Pulmonary lymph node (tissue), 1 donor: ENCODE results near the genes PGM3, ME1 and MRAP2.

DNA sequence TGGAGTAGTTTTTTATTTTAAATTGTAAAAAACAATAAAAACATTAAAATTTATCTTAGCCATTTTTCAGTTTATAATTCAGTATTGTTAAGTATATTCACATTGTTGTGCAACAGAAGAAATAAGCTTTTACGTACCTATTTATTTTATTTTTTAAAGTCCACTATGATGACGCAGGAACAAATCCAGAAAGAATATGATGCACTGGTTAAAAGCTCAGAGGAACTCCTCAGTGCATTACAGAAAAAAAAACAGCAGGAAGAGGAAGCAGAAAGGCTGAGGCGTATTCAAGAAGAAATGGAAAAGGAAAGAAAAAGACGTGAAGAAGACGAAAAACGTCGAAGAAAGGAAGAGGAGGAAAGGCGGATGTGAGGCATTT lies 140.8 kb downstream of the MYO6 start:
- PRO-cap, result no peak

DNA sequence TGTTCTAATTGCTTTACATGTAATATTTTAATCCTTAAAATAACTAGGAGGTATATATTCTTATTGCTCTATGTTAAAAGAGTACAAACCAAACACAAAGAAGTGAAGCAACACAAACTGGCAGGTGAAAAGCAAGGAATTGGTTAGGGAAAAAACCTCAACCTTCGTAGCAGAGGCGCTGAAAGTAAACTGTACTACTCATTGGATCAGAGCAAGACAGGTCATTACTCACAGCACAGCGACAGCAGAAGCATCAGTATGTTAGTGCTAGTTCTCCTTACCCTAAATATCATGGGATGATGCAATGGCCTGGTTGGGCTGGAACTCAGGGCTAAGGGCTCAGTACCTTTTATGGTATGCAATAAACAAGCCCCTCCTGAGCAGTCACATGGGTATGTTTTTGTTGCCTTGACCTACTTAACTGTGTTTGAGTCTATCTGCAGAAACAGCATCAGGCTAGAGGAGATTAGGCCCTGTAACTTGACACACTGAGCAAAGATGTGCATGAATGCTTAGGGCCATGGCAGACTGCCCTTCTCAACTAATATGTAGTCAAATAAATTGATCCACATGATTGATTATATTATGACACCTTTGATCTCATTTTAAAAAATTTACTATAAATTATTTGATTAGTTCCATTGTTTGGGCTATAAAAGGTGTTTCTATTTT lies 369.4 kb upstream of the IMPG1 start:
- PRO-cap, result no peak

- PRO-cap, result no peak
These were observed 184.2 kb downstream of the MEI4 start for GRCh38 chr6:77836945-77837597.

GRCh38 chr6:78997322-78997945 lies 80.6 kb downstream of the PHIP start:
- PRO-cap, result no peak

GRCh38 chr6:79559574-79560380 lies 22.5 kb upstream of the LCA5 start:
- PRO-cap, result no peak

DNA sequence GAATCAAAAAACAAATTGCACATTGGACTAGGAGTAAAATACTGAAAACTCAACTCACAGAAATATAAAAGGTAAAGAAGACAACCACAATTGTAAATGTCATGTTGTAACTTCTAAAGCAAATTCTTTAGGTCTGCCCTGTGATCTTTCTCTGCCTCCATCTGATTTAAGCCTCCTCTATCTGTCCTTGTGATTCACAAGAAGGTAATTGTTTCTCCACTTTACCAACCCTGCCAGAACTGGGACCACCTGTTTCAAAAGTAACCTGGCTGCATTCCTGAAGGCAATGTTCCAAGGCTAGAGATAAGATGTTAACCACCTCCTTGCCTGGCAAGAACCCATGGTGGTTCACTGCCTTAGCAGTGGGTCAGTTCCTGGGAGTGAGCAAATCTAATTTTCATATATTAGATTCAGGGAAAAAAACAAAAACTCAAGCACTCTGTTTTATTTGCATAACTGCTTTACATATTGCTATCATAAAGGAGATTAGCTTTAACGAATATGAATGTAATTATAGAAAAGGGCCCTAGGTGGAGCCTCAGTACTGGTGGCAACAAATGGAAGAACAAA lies 33.3 kb upstream of the LCA5 start:
- PRO-cap, result no peak

DNA sequence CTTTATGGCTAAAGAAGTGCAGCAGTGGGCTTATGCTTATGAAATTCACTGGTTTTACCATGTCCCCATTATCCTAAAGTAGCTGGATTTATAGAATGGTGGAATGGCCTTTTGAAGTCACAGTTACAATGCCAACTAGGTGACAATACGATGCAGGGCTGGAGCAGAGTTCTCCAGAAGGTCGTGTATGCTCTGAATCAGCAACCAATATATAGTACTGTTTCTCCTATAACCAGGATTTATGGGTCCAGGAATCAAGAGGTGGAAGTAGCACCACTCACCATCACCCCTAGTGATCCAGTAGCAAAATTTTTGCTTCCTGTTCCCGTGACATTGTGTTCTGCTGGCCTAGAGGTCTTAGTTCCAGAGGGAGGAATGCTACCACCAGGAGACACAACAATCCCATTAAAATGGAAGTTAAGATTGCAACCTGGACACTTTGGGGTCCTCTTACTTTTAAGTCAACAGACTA lies 283.2 kb downstream of the BCKDHB start:
- PRO-cap, result no peak

DNA sequence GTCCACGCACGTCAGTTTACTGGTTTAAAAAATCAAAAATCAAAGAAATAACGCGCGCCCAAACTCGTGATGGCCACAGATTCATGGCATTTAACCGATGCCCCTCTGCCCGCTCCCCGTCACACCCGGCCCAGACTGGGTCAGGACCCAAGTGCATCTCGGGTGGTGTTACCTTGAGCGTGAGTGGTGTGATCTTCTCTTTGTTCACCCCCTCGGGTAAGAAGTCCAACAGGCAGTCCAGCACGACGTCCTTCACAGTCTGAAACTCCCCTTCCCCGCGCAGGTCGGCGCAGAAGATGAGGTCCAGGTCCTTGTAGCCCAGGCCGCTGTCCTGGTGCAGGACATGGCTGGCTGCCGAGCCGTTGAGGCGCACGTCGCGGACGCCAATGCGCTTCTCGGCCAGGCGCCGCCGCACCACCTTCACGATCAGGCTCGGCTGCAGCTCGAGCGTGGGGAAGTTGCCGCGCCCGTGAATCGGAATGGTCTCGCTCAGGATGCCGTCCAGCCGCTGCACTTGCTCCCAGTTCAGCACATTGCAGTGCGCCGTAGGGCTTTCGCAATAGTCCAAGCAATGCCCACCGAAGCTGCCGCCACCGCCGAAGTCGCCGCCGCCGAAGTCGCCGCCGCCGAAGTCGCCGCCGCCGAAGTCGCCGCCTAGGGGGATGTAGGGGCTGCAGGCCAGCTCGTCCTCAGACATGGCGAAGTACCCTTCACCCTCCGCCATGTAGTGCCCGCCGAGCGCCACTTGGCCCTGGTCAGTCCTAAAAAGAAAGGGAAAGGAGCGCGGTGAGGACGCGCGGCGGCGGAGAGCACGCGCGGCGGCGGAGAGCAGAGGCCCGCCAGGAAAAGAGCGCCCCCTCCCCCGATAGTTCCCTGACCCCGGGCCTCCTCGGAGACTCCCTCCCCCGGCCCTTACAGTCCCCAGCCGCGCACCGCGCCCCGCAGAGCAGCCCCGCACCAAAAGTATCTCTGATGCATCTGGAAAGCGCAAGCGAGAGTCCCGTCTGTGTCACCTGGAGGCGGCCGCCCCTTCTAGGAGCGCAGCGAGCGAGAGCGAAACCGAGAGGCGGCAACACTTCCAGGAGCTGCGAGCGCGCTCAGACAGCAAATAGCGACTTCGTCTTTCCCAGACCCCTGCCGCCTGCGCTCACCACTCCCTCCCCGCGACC lies 679 bp downstream of the TENT5A start:
- PRO-cap, result no peak

GRCh38 chr6:81754363-81754713 lies 1.9 kb upstream of the TENT5A start:
- PRO-cap, result no peak

DNA sequence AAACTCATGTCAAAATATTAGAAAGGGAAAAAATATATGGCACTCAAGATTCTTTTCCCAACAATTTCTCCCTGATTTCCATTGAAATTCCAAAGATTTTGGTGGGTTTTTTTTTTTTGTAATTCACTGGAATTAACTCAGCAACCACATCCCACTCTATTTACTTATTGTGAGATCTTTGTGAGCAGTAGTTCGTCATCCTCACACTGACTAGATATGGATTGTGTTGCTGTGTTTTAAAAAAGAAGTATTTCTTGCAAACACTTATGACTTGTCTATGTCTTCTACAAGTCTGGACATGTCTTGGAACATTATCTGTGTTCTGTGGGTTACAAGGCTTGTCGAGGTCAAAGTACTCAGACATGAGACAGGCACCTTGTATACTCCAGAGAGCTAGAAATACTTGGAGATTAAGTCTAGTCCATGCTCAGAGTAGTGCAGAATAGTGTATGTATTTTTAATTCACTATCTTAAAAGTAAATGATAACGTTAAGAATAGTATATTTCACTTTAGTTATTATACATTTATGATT lies 7.3 kb upstream of the TENT5A start:
- PRO-cap, result no peak

- PRO-cap, result no peak
These were observed 213.8 kb downstream of the IBTK start for GRCh38 chr6:82033748-82034121.

DNA sequence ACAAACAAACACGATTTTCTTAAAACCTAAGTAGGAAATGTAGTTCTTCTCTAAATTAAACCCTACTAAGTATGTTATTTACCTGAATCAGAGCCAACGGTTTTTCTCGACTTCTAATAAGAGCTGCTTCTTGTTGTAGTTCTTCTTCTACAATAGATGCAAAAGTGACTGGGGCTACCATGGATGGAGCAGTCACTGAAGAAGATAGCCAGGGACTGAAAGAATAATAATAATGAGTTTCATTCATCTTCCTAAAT lies 75.3 kb downstream of the IBTK start:
- PRO-cap, result no peak

DNA sequence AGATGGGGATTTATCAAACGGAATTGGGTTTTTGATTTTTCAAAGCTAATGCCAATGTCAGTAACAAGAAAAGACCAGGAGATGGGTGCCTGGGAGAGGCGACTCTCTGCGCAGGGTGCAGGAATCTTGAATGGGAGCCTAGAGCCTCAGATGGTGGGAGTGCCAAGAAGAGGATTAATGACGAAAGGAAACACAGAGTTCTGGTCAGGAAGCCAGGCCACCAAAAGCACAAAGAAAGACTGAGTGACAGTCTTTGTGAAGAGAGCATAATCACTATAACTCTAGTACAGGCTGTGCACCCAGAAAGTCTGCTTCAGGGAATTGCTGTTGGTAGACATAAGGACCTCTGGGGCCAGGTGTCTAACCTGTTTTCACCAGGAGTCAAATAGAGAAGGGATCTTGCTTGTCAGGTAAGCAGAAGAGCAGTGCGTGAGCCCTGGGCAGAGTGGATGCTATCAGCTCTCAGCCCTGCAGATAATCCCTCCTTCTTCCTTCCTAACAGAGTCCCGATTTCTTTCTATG lies 347.9 kb downstream of the TPBG start:
- PRO-cap, result no peak

DNA sequence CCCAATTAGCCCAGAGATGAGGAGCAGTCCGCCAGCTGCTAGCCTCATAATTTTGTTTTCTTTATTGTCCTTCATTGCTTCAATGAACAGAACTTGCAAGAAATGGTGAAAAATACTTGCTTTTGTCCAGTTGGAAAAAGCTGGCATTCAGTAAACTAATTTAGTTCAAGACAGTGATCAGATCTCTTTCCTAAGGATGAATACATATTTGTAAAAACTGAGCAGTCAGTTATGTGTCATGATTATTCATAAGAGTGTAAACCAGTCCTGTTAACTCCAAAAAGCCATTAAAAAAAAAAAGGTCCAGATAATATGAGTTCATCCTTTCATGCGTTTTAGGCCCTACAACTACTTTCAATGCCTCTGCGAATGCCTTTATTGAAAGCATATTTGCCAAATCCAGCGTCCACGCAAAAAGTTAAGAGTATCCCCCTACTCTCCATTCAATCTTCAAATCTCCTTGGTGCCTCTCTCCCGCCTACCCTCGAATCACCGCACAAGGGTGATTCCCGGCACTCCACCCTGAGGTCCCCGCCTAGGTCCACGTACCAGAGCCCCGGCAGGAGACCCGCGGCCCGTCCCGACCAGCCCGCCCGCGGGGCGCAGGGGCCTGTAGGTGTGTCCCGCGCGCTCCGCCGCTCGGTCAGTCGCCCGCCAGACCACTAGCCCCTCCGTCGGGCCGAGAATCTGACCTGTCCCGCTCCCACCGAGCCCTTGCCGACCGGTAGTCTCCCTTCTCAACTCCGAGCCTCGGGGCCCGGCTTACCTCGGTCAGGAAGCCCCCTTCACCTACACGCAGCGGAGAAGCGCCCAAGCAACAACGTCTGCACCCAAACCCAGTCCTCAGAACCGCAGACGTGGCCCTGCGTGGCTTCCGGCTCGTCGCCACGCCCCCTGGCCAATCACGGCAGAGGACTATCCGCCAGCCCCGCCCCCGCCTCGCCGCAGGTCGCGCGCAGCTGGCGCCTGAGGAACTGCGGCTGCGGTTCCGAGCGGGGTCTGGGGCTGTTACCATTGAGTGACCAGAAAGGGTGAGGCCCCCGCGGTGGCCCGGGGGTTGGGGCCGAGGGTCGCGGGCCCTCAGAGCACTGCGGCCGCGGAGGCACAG lies at the start of gene PGM3:
TSS of gene PGM3 (minus strand) at position 853 of the 1,108 bp plus-strand sequence.
- PRO-cap, result bidirectional peak, plus-strand start at position 958 of the sequence, minus-strand start at position 845 of the sequence

DNA sequence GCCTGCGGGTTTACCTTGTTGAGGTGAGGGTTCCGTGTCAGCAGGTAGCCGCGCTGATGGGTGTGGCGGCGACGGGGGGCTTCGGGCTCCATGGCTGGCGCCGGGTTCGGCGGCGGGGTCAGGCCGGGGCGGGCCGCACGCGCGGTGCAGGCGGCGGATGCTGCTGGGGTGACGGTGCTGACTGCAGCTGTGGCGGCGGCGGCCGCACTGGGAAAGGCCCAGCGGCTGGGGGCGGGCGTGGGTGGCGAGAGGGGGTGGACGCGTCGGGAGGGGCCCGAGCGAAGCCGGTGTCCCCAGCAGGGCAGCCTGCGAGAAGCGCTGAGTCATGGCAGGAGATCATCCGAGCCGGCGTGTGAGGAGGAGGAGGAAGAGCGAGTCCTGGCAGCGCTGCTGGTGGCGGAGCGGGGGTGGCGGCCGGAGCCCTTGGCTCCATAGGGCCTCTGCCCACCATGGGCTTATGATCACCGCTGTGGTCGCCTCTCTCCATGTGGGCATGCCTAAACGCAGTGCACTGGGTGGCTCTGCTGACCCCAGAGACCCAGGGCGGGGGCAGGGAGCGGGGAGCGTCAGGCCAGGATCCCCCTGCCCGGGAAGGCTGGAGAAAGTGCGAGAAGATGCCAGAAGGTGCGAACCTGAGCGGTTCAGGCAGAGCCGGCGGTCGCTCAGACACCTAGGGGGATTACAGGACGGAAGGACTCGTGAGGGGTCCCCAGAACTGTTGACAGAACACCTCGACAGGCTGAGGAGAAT lies at the start of gene ME1:
TSS of gene ME1 (minus strand) at position 189 of the 750 bp plus-strand sequence.
- PRO-cap, result no peak

DNA sequence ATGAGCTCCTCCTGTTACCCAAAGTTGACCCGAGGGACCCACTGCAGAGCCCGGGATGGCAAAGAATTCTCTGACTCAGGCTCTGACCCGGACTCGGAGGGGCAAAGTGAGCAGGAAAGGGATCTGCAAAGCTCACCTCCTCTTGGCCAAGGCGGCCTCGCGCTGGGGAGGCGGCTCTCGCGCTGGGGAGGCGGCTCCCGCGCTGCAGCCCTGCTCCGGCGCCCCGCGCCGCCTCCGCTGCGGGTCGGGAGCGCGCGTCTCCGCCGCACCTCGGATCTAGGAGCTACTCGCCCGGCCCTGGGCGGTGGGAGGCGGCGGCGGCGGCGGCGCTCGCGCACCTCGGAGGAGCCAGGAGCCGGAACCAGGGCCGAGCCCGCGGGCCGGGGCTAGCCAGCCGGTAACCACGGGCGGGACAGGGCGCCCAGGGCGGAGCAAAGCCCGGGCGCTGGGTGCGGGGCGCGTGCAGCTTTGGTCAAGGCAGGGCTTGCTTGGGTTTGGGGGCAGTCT lies at the start of gene MRAP2:
TSS of gene MRAP2 (plus strand) at position 286 of the 507 bp plus-strand sequence.
- PRO-cap, result no peak

DNA sequence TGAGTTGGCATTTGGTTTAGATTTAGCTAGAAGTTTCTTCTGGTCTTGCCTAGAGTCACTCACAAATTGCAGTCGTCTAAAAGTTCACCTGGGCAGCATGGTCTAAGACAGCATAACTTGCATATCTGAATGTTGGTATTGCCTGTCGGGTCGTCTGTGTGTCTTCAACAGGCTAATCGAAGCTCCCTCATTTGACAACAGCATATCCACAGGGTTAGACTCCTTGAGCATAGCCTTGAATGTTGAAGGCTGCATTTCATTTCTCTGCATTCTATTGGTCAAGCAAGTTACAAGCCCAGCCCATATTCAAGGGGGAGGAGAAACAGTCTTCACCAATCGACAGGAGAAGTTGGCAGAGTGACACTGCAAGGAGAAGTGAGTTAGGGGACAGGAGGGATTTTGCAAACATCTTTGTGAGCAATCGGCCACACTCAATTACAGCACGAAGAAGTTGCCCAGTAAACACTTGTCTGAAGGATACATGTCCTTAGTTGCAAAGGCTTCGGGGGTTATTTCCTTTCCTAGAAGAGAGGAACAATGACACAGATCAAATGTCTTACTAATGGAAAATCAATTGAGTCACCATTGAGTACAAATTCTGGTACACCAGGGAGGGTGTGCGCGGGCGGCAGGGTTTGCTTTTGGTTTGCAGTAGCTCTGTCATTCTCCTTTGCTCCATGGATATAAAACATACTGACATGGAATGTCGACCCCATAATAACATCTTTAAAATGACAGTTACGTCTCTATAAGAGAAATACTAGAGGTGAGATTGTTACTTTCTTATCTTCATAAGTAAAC lies 60.6 kb upstream of the NT5E start:
- PRO-cap, result no peak

- PRO-cap, result bidirectional peak, plus-strand start at chr6:85449732, minus-strand start at chr6:85449583
These were observed 520 bp upstream of the NT5E start for GRCh38 chr6:85449472-85449653.

GRCh38 chr6:85644383-85644581 lies 1.6 kb upstream of the SYNCRIP start:
- PRO-cap, result no peak

DNA sequence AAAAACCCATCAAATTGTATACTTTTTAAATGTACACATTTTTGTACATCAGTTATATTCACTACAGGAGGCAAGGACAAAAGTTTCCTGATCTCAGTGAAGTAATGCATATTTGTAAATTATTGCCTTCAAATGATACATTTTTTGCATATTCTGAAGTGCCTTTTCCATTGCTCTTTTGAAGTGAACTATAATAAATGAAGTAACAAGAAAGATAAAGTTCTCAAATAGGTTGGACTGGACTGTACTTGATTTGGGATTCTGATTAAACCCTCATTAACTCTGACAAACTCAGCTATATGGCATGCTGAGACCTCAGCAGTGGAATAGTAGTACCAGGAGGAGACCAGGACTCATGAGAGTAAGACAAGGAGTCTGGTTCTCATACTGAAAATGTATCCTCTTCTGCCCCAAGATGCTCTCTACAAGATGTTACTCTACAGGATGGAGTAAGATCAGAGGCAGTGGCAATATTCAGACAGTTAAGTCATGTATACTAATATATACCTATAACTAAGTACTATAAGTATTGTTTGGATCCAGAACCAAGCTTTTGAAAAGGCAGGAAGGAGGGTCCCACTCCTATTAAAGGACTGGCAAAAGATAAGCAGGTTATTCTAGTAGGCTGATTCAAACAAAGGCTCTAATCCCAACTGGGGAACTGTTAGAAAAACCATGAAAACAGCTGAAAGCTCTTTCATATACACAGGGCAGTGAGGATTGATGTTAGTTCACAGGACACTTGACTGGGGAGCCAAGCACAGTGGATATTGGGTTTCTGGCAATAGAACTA lies 31.9 kb upstream of the SYNCRIP start:
- PRO-cap, result no peak